ENCODE data around the genes TSPY4, TSPY3, RBMY1D, PRY2 and DAZ1.

- PRO-cap = no peak
- RRBS, 2 experiments = no CpG with 5 or more reads among the region's 1 CpG
These were observed 211.3 kb upstream of the TGIF2LY start for GRCh38 chrY:3367497-3368024.

DNA sequence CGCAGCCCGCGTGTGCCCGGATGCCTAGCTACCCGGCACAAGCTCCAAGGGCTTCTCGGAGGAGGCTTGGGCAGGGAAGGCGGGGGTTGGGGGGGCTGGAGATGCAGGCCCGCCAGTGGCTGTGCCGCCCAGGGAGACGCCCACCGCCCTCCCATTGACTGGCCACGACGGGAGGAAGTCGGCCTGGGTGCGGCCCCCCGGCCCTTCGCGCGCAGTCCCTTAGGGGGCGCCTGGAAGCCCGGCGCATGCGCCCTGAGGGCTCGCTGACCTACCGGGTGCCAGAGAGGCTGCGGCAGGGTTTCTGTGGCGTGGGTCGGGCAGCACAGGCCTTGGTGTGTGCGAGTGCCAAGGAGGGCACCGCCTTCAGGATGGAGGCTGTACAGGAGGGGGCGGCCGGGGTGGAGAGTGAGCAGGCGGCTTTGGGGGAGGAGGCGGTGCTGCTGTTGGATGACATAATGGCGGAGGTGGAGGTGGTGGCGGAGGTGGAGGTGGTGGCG lies at the start of gene TSPY4:
TSS of gene TSPY4 (plus strand) at position 200 of the 497 bp plus-strand sequence.
- PRO-cap = no peak
- RRBS, 2 experiments = no CpG with 5 or more reads among the region's 37 CpGs

DNA sequence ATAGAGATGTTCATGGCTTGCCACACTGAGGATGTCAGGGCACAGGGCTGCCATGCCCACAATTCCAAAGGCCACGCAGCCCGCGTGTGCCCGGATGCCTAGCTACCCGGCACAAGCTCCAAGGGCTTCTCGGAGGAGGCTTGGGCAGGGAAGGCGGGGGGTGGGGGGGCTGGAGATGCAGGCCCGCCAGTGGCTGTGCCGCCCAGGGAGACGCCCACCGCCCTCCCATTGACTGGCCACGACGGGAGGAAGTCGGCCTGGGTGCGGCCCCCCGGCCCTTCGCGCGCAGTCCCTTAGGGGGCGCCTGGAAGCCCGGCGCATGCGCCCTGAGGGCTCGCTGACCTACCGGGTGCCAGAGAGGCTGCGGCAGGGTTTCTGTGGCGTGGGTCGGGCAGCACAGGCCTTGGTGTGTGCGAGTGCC lies at the start of gene TSPY3:
TSS of gene TSPY3 (plus strand) at position 274 of the 421 bp plus-strand sequence.
- PRO-cap = no peak
- RRBS, 2 experiments = no CpG with 5 or more reads among the region's 29 CpGs

DNA sequence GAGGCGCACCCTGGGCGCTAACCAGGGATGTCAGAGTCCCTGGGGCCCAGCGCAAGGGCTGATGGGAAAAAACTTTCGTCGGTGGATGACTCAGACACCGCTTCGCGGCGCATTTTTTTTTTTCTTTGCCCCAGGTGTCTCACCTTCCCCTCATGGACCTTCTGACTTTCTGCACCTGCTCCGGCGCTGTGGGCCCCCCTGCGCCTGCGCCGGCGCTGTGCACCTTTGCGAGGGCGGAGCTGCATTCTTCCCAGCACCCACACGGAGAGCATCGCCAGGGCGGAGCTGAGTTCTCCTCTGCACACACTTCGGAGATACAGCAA lies 1575.3 kb downstream of the TSPY10 start:
- PRO-cap = no peak
- RRBS, 2 experiments = no CpG with 5 or more reads among the region's 21 CpGs

DNA sequence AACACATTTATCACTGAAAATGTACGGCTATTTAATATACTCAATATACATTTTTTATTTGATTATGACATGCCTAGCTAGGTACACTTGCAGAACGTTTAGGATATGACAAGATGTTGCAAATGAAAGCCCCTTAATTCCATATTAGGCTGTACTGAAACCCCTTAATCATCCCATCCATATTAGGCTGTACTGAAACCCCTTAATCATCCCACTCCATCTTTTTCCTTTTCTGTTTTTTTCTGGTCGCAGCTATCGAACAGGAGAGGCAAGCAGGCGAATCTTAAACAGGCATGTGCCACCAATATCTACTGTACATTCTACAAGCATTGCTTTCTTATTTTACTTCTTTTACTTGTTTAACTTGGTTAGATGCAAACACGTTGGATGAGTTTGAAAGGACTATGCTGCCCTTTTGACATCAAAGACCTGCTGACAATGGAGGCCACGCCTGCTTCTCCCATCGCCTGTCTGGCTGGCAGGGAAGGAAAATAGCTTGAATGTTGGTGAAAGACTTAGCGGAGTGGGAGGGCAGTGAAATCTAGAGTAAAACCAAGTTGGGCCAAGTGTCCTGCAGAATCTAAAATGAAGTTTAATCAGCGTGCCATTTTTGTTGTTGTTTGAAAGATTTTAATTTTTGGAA lies 1.4 kb downstream of the TMSB4Y start:
- PRO-cap = no peak
- RRBS, 2 experiments = no CpG with 5 or more reads among the region's 10 CpGs

DNA sequence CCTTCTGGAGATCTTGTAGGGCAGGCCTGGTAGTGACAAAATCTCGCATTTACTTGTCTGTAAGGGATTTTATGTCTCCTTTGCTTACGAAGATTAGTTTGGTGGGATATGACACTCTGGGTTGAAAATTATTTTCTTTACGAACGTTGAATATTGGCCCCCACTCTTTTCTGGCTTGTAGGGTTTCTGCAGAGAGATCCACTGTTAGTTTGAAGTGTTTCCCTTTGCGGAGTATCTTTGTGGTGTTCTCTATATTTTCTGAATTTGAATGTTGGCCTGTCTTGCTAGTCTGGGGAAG lies 55.8 kb downstream of the KDM5D start:
- PRO-cap = no peak
- RRBS, 2 experiments = no CpG with 5 or more reads among the region's 5 CpGs

DNA sequence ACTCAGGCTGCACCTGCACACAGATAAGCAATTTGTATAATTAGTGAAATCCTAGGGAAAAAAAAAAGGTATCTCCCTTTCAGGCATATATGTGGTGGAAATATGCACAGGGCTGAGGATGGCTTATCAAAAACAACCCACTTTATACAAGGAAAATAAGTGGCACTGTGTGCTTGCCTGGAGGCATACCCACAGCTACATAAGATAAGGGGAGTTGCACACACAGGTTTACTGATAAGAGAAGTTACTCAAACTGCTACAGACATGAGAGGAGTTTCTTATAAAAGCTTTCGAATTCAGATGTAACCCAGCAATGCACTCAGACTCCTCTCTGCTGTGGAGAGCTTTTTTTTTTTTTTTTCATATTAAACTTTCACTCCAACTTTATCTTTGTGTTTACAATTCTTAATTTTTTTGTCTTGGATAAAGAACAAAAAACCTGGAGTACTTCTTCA lies 372.8 kb upstream of the RBMY1B start:
- PRO-cap = no peak
- RRBS, 2 experiments = no CpG with 5 or more reads among the region's 1 CpG

GRCh38 chrY:21894245-21894833 lies at the start of gene RBMY1D:
RBMY1D (minus strand) TSS chrY:21894526.
- PRO-cap = no peak
- RRBS, 2 experiments = no CpG with 5 or more reads among the region's 33 CpGs

DNA sequence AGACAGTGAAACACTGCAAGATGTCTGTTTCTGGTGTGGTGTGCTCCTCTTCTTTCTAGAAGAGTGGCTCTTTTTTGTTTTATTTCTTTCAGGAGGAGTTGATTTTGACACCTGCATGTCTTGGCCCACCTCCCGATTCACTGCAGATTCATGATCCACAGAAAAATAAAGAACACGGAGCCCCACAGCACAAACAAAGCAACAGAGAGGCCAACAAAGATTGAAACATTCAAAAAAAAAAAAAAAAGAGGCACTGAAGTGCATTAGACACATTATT lies at the start of gene PRY2:
TSS of gene PRY2 (minus strand) at position 54 of the 277 bp plus-strand sequence.
- PRO-cap = no peak
- RRBS, 2 experiments = no CpG with 5 or more reads among the region's 2 CpGs

DNA sequence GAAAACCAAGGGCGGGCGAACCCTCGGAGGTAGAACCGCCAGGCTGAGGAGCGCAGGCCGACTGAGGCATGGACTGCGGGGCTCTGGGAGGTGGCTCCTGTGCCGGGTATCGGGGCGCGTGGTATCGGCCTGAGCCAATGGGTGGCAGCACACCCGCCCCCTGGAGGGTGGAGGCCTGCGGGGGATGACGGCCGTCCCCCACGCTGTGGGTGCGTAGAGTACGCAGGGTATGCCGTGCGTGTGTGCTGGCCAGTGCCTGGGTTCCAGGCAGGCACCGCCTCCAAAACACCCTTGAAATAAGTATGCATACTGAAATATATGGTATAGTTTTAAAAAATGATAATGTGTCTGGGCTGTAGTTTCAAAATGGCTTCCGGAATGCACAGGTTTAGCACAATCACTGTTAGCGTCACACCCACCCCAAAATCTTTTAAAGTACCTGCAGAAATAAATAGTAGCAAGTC lies at the start of gene DAZ1:
TSS of gene DAZ1 (minus strand) at position 63 of the 464 bp plus-strand sequence.
- PRO-cap = no peak
- RRBS, 2 experiments = no CpG with 5 or more reads among the region's 24 CpGs

Measured in astrocyte (in vitro differentiated cells and primary cell).